Measurements from ENCODE around the genes DDR1, CDSN and POU5F1.

DNA sequence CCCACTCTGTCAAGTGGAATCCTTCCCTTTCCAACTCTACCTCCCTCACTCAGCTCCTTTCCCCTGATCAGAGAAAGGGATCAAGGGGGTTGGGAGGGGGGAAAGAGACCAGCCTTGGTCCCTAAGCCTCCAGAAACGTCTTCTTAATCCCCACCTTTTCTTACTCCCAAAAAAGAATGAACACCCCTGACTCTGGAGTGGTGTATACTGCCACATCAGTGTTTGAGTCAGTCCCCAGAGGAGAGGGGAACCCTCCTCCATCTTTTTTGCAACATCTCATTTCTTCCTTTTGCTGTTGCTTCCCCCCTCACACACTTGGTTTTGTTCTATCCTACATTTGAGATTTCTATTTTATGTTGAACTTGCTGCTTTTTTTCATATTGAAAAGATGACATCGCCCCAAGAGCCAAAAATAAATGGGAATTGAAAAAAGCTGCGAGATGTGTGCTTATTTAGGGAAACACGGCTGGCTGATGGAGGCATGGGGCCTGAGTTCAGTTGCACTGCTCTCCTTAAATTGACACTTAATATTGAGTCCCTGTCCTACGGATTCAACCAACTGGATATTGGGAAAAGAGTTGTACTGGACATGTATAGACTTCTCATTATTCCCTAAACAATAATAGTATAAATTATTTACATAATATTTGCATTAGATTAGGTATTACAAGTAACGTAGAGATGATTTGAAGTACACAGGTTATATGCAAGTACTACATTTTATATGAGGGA lies 5.0 kb downstream of the TUBB start:
- PRO-cap, 2 experiments = no peak in any of the 2 experiments
- RAMPAGE, long total RNA, 4 experiments = no peak in any of the 4 experiments

GRCh38 chr6:30725723-30726327 lies 5.7 kb downstream of the TUBB start:
- PRO-cap, 2 experiments = no peak in any of the 2 experiments
- RAMPAGE, long total RNA, 4 experiments = no peak in any of the 4 experiments

DNA sequence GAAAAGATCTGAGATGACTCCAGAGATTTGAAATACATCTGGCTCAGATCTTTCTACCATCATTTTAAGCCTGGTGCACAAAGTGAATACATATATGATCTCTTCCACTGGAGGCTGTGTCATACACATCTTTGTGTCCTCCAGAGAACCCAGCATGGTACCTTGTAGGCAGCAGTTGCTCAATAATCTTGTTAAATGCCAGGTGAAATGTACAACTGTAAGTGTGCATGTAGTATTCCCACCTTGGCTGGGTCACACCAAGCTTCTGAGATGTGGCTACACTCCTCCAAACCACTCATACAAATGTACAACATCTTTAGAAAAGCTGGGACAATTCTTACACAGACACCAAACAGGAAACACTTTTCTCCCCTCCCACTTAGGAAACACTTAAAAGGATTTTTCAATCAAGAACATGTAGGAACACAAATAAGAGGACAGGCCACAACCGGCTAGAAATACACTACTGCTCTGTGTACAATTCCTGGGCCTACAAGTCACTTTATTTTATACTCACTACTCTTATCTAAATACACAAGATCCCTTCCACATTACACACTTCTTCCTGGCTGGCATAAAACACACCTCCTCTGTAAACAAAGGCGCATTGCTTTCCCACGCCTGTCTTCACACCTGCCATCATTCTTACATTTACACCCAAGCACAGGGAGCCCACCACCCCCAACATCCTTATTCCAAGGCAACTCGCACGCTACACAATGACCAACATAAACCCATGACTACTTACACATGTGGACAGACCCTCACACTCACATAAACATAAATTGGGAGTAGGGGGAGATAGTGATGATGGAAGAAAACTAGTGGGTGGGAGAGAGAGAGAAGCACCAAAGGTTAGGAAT lies 3.8 kb upstream of the IER3 start:
- PRO-cap, 2 experiments = no peak in any of the 2 experiments
- RAMPAGE, long total RNA, 4 experiments = no peak in any of the 4 experiments

DNA sequence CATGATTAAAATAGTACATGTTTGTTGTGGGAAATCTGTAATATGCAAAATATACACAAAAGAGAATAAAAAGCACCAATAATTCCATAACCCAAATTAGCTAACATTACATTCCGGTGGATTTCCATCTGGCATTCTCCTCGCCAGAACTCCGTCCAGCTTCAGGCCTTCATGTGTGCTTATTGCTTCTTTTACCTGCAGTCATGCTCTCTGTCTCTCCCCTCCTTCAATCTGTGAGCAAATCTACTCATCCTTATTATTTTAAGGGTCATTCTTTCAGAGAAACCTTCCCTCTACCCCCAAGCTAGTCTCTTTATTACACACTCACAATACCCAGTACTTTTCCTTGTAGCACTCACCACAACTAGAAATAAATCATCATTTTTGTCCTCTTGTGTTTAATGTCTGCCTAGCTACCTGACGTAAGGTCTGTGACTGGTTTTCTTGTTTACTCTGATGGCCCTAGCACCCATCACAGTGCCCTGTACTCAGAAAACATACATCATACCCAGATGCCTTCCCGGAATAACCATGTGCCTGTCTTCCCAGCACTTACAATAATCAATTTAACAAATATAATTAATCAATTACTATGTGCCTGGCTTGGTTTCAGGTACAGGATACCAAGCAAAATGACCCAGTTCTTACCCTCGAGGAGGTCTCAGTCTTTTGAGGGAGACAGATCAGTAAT lies 25.7 kb upstream of the IER3 start:
- PRO-cap, 2 experiments = no peak in any of the 2 experiments
- RAMPAGE, long total RNA, 4 experiments = no peak in any of the 4 experiments

DNA sequence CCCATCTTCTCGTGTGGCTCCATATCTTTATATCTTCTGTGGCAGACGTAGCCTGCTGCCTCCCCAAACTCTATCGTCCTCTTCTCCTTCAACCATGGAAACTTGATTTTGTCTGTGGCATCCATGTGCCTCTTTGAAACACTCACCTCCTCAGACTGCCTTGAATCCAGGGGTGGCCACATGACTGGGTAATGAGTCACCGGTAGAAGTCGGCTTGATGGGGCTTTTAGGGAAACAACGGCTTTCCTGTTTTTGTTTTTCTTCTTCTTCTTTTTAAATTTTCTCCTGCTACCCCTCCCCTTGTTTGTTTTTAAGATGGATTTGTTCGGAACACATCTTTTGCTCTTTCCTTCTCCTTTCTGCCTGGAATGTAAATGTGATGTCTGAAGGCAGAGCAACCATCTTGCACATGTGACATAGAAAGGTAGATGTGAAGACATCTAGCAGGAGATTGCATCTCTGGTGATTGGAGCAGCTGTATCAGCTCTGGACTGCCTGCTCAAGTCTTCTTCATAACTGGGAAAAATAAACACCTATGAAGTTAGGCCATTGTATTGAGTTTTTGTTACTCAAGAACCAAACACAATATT lies 70.0 kb upstream of the DDR1 start:
- PRO-cap, 2 experiments = no peak in any of the 2 experiments
- RAMPAGE, long total RNA, 4 experiments = no peak in any of the 4 experiments

- PRO-cap, 2 experiments = no peak in any of the 2 experiments
- RAMPAGE, long total RNA, 4 experiments = no peak in any of the 4 experiments
Observed at GRCh38 chr6:30839687-30840100, 44.6 kb upstream of the DDR1 start.

GRCh38 chr6:30875286-30875907 lies 8.9 kb upstream of the DDR1 start:
- PRO-cap, 2 experiments = no peak in any of the 2 experiments
- RAMPAGE, long total RNA, 4 experiments = no peak in any of the 4 experiments

DNA sequence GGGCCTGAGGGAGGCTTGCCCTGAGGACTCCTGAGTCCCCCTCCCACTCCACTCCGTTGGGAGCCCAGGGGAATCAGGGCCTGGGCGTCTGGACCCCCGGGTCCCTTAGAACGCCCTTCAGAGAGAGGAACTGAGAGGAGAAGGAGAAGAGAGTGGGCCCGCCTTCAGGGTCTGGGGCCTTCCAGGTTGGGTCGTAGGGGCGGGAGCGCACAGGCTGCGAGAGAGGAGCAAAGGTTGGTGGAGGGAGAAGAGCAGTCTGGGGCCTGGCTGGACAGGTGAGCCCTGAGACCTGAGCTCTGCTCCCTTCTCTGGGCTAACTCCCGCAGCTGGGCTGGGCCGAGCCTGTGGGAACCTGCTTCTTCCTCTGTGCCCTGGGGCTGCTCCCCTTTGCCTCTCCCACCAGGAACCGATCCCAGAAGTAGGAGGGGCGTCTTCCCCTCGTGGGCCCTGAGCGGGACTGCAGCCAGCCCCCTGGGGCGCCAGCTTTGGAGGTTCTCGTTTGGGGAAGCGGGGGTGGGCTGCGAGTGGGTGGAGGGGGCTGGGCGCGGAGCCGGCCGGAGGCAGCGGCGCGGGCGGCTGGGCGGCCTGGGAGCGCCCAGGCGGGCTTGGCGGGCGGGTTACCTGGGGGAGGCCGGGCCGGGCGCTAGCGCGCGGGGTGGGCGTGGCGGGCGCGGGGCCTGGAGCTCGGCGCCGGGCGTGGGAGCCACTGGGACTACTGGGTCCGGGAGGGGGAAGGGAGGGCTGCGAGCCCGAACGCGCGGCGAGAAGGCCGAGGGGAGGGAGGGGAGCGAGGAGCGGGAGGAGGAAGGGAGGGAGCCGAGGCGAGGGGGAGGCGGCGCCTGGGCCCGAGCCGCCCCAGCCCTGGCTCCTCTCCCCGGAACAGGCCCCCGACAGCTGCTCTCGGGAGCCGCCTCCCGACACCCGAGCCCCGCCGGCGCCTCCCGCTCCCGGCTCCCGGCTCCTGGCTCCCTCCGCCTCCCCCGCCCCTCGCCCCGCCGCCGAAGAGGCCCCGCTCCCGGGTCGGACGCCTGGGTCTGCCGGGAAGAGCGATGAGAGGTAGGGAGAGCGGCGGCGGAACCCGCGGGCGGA lies at the start of gene DDR1:
Gene DDR1, plus strand, starts transcription at position 865 of the 1,089 bp plus-strand sequence.
- PRO-cap, 2 experiments = no peak in any of the 2 experiments
- RAMPAGE, long total RNA, 4 experiments = start-site peak on the plus strand in 3 of 4 experiments, centred at positions 689 to 994 of the sequence, 7 to 19 reads per replicate

DNA sequence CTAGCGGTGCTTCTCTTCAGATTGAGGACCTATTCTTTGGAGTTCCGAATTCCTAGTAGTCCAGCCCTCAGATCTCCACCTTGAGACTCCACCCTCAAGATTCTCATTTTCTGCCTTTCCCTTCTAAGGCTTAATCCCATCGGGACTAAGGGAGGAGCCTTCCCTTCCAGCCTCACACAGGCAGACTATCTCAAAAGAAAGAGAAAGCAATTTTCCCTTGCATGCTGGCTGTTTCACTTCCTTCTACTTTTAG lies 32.6 kb downstream of the MUC22 start:
- PRO-cap, 2 experiments = no peak in any of the 2 experiments
- RAMPAGE, long total RNA, 4 experiments = no peak in any of the 4 experiments

- PRO-cap, 2 experiments = peak in 1 of 2 experiments; most common plus-strand start chr6:31117324 (in 1)
- RAMPAGE, long total RNA, 4 experiments = start-site peak on the plus strand in 1 of 4 experiments, at chr6:31116667-31116880 at its widest, 6 reads per replicate
Observed at GRCh38 chr6:31116364-31117382, 2.1 kb downstream of the PSORS1C1 start.

DNA sequence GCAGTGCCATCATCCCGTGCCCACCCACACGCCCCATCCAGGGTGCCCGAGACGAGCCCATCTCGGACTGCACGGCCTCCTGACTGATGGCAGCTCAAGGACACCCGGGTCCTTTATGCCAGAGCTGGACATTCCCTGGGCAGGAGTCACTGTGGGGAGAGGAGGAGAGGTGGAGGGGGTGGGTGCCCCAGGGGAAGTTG lies at the start of gene CDSN:
Gene CDSN, minus strand, starts transcription at position 88 of the 200 bp plus-strand sequence.
- PRO-cap, 2 experiments = no peak in any of the 2 experiments
- RAMPAGE, long total RNA, 4 experiments = no peak in any of the 4 experiments

GRCh38 chr6:31126453-31127307 lies 6.4 kb upstream of the CDSN start:
- PRO-cap, 2 experiments = peak in 1 of 2 experiments; most common plus-strand start chr6:31127116 (in 1); most common minus-strand start chr6:31126986 (in 1)
- RAMPAGE, long total RNA, 4 experiments = no peak in any of the 4 experiments

DNA sequence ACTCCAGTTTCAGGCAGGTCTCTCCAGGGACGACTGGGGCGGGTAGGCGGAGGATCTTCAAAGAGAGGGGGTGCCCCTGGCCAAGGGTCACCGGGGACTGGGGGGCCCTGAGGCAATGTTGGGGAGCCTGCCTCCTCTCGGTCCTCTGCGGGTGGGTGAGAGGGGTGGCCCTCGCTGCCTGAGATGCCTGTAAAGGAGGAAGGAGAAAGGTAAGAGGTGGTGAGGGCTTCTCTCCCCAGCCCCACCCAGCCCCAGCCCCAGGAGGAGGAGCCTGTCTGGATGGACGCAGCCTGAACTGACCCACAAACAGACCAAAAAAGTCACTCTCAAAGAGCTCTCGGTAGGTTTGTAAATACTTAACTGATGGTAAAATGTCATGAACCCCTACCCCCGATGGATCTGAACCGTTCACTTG lies 739 bp downstream of the PSORS1C2 start:
- PRO-cap, 2 experiments = no peak in any of the 2 experiments
- RAMPAGE, long total RNA, 4 experiments = no peak in any of the 4 experiments

- PRO-cap, 2 experiments = no peak in any of the 2 experiments
- RAMPAGE, long total RNA, 4 experiments = no peak in any of the 4 experiments
Observed at GRCh38 chr6:31158992-31159826, 820 bp downstream of the TCF19 start.

GRCh38 chr6:31170070-31170939 lies at the start of gene POU5F1:
TSS of gene POU5F1 (minus strand) at chr6:31170682.
- PRO-cap, 2 experiments = no peak in any of the 2 experiments
- RAMPAGE, long total RNA, 4 experiments = no peak in any of the 4 experiments

DNA sequence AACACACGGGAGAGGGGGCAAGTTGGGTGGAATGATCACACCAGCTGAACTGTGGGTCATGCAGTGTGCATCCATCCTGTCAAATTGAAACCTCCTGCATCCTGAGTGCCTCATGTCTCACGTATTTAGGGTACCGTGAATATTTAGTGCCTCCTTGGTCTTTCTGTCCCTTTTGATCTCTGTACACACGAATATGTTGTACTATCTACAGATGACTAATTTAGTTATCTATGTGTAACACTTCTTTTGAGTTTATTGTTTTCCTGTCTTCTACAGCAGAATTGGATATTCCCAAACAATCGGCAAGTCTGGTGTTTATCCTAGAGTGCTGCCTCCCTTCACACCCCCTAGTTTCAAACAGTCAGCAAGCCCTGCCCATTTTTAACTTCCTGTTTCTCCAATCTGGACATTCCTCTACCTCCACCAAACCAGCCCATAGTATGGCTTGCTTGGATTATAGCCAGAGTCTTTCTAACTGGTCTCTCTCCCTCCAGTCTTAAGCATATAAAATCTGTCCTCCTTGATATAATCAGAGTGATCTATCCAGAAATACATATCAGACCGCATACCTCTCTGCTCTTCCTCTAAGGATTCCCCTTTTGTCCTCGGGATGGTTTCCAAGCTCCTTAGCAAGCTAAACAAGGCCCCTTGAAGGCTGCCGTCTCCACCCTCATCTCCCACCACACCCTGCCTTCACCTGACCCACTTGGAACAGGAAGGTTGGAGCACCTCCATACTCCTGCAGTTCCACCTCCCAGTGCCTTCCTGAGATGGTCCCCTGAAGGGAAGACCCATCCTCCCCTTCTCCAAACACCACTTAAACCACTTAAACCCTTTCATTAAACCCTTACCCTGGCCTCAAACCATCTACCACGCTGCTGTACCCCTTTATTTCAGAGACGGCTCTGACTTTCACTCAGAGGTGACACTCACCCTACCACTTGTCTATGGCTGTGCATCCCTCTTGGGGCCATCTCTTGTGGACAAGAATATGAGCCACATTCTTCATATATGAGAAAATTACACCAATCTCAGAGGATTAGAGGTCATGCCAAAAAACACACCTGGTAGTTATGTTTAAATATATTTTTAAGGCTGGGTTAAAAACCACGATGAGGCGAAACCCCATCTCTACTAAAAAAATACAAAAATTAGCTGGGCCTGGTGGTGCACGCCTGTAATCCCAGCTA lies 8.4 kb upstream of the POU5F1 start:
- PRO-cap, 2 experiments = no peak in any of the 2 experiments
- RAMPAGE, long total RNA, 4 experiments = no peak in any of the 4 experiments

DNA sequence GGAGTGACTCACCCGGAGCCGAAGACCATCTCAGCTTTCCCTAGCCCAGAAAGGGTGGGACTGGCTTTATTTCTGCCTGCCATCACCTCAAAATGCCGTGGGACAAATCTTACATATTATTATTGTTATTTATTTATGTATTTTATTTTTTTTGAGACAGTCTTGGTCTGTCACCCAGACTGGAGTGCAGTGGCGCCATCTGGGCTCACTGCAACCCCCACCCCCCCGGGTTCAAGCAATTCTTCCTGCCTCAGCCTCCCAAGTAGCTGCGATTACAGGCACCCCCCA lies 27.8 kb upstream of the POU5F1 start:
- PRO-cap, 2 experiments = no peak in any of the 2 experiments
- RAMPAGE, long total RNA, 4 experiments = no peak in any of the 4 experiments

- PRO-cap, 2 experiments = no peak in any of the 2 experiments
- RAMPAGE, long total RNA, 4 experiments = start-site peak on the minus strand in 4 of 4 experiments, at chr6:31355131-31355561 at its widest, 126 to 1,527 reads per replicate
Observed at GRCh38 chr6:31355076-31356029, 1.6 kb downstream of the HLA-B start.

GRCh38 chr6:31400513-31400955 lies 2.9 kb upstream of the MICA start:
- PRO-cap, 2 experiments = peak in 2 of 2 experiments; most common plus-strand start chr6:31400721 (in 1); most common minus-strand start chr6:31400625 (in 1)
- RAMPAGE, long total RNA, 4 experiments = start-site peak on the plus strand in 3 of 4 experiments, at chr6:31400646-31400724 at its widest, 49 to 145 reads per replicate; start-site peak on the minus strand in 1 of 4 experiments, at chr6:31400601-31400610 at its widest, 14 reads per replicate

- PRO-cap, 2 experiments = no peak in any of the 2 experiments
- RAMPAGE, long total RNA, 4 experiments = start-site peak on the plus strand in 1 of 4 experiments, at chr6:31401027-31401626 at its widest, 44 reads per replicate
Observed at GRCh38 chr6:31400956-31402020, 2.1 kb upstream of the MICA start.